Aortic smooth muscle cell (primary cell): ENCODE measurements around a stretch of chr9.

- RRBS, result no CpG with 5 or more reads among the region's 7 CpGs
These were observed 304.2 kb downstream of the ACTL7B start for GRCh38 chr9:108551595-108551970.

DNA sequence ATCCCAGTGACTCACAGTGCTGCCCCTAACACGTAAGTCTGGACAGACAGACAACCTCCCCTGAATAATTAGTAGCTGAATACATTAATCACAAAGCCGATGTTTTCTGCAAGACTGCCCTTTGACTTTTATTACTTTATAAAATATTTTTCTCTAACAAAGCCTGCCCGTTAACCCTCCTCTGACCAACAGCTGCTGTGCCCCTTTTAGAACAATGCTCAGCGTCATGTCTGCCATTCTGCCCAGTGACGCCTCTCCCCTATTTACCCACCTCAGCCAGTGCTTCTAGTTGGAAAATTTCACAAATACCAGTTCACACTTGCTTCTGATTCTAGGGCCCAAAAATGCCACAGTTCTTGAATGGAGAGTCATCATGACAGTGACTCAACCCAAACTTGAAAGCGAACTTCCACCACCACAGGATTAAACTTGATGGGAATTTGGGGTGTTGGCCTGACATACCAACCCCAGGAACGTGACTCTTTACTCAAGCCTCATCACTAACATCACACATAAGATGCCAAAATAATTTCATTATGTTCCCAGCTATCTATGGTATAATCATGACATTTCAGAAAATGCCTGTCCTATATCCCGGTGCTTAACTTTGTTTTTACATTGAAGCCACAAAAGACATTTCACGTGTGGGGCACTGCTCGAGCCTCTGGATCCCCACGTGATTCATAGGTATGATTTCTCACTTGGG is 221.1 kb downstream of the ACTL7B start:
- RRBS, result no CpG with 5 or more reads among the region's 11 CpGs

DNA sequence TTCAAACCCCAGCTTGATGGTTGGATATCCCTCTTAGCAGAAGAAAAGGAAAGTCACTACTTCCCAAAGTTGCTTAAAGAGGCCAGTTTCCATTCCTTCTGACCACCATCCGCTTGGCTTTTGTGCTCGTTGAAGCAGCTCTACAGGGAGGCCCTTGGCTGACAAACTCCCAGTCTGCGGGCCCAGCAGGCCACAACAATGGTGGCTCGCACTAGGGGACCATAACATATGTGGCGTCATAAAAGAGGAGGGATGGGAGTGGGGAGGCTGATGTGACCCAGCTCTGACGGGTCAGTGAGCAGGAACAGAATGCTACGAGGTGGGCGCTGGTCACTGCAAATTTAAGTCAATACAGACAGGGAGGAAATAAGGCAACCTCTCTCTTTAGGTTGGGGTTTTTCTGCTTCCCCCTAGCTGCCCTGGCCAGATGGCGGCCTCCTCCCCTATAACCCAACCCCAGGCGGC is 922 bp downstream of the FRRS1L start:
- RRBS, result no CpG with 5 or more reads among the region's 10 CpGs

DNA sequence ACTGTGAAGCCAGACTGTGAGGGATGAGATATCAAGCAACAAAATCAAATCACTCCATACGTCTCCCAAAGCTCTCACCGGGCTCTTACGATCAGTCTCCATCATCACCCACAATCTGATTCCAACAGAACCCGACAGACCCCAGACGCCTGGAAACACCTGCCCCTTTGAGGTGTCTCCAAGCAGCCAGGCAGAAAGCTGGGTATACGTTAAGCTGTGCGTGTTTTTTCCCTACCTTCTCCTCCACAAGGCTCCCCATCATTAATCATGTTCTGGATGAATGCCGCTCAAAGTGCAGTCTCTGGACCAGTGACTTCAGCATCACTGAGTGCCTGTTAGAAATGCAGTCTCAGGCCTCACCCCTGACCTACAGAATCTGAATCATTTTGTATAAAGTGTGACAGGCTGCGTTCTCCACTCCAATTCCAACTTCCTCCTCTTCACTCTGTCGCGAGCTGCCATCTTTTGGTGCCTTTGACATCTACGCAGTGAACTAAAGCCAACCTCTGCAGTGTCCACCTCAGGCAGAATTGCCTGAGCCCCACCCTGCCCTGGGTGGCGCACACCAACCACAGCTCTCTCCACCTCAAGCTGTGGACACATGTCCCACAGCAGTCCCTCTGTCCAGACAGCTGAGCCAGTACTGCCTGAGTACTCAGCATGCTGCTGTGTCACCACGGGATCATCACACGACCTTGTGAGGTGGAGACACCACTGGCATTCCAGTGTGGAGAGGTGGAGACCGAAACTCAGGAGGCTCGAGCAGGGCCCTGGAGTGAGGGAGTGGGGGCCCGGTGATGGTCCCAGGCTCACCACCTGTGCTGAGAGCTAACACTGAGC is 14.3 kb downstream of the PTPN3 start:
- RRBS, result 40% methylated on average over 2 of the region's 18 CpGs

DNA sequence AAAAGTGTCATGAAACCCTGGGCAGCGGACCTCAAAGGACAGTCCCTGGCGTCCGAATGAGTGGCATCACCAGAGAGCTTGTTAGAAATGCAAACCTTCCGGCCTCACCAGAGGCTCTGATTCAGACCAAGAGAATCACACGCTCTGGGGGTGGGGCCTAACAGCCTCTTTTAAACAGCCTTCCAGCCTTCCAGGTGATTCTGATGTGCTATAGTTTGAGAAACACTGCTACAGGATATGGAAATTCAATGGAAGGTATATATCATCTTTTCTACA is 10.8 kb downstream of the PTPN3 start:
- RRBS, result no CpG with 5 or more reads among the region's 5 CpGs

GRCh38 chr9:109781610-109782402 is 1.8 kb downstream of the PALM2AKAP2 start:
- RRBS, result no CpG with 5 or more reads among the region's 5 CpGs

DNA sequence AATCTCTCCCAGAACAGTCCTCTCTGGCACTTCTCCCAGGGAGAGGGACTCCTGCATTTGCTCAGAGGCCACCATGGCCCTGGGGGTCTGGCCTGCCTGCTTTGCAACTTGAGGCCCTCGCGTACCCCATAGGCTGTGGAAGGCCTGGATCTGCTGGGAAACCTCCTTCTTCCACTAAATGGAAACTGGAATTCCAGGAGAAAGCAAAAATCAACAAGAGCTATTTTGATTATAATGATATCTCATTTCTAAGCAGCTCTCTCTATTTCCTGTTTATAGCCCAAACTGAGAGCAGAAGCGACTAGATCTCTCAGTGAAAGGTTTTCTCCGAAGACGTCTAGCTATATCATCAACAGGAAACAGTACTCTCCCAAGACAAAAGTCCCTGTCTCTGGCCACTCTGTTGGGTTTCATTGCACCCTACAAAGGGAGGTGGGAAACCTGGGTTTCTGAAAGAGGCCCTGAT is 188.2 kb downstream of the PALM2AKAP2 start:
- RRBS, result no CpG with 5 or more reads among the region's 5 CpGs

DNA sequence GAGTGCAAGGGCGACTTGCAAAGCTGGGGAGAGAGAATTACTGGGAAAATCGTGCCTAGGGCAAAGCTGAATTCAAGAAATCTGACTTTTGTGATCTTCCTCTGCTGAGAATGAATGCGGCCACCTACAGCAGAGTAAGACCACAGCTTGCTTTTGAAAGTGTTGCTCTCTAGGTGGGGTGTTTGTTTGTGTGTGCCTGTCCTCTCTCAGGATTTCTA is 160.5 kb downstream of the C9orf152 start:
- RRBS, result no CpG with 5 or more reads among the region's 3 CpGs

DNA sequence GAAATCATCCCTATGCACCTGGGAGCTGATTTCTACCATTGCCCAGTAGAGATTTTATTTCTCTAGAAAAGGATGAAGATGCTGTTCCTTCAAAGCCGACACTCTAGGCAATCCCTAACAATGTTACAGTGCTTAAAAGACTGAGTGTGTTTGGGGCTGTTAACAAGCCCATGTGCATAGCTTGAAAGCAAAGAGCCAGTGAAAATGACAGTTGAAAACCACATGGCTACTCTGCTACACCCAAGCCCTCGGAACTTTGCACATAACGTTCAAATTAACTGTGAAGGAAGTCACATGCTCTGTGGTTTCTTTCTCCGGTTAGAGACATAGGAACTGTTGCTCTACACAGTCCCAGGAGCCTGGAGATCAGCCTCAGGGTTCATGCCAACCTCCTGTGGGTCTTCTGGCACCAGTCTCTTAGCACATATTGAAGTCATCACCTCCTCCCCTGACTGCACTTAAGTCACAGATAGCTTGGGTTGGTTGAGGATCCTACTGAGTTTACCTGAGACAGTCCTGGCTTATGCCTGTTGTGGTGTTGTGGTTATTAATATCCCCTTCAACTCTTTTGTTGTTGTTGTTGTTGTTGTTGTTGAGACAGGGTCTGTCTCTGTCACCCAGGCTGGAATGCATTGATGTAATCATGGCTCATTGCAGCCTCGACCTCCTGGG is 51.0 kb downstream of the C9orf152 start:
- RRBS, result no CpG with 5 or more reads among the region's 5 CpGs

- RRBS, result no CpG with 5 or more reads among the region's 12 CpGs
These were observed 791 bp downstream of the C9orf152 start for GRCh38 chr9:110206770-110207965.

DNA sequence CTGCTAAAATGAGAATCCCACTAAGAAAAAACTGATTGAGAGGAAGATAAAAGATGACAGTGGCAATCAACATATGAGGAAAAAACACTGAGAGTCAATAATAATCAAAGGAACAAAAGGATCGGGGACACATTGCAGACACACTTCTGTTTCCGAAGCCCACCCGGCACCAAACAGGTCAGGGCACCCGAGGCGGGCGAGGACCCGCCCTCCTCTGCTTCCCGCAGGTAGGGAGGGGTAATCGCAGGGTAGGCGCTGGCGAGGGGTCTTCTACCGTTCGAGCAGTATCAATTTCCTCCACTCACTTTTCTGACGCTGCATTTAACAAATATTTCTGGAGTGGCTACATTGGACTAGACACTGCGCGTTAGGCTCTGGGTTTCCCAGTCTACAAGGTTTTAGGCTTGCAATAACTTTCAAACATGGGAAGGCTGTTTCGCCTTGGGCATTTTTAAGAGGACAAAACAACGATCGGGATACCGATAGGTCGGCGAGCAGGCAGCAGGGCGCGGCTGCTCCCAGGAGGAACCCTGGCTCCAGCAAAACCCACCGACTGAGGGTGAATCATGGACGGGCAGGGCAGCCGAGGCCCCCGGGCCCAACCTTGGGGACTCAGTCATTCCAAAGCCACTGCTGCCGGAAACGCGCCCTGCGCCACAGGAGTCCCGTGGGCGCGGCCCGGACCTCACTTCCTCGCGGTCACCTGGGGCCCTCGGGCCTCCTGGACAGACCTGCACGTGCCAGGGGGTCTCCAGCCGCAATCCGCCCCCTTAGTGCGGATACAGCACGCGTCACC is 1.1 kb downstream of the TXN start:
- RRBS, result 2% methylated on average over 8 of the region's 45 CpGs

- RRBS, result no CpG with 5 or more reads among the region's 3 CpGs
These were observed 227 bp upstream of the MUSK start for GRCh38 chr9:110668460-110668668.

GRCh38 chr9:110727870-110728580 is 59.4 kb downstream of the MUSK start:
- RRBS, result no CpG with 5 or more reads among the region's 2 CpGs

DNA sequence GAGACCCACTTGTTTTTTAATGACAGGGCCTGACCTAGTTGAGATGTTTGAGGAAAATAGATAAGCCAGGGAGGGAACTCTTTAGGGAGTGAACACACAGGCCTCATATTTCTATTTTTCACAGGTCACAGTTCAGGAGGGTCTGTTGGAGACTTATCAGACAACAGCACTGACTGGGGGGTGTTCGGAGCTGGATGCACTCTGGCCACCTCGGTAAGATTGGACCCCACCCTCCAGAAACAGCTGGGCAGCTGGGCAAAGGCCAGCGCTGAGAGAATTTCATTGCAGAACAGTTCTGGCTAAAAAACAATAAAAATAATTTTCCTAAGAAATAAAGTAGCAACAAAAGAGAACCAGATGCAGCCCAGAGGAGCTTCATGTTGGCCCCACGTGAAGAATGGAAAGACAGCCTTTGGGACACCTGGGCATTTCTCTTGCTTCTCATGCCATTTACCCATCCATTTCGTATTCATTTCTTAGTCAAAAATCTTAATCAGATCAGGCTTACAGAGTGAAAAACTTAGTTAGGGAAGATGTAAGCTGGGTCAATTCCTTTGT is 142.7 kb downstream of the LPAR1 start:
- RRBS, result no CpG with 5 or more reads among the region's 5 CpGs

DNA sequence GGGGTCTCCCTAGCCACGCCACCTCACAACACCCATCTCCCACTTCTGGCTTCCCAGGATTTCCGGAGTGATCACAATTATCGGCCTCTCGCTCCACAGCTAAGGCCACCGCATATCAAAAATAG is 990 bp upstream of the LPAR1 start:
- RRBS, result no CpG with 5 or more reads among the region's 5 CpGs

GRCh38 chr9:111287855-111288130 is 42.2 kb downstream of the OR2K2 start:
- RRBS, result no CpG with 5 or more reads among the region's 1 CpG

- RRBS, result no CpG with 5 or more reads among the region's 4 CpGs
These were observed 63.9 kb upstream of the OR2K2 start for GRCh38 chr9:111393733-111394464.

DNA sequence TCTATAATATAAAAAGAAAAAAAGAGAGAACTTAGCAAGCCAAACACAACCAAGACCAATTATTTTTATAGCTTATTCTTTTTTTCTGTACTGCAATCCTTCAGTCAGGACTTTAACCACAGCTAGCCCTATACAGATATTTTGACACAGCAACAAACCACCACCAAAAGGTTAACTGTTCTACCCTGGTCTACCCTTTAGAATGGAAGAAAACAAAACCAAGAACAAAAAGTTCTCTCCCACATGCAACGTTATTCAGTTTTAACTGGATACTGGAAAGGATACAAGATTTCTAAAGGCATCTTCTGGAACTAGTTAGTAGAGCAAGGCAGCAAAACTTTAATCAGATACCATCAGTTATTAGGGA is 32.6 kb downstream of the ECPAS start:
- RRBS, result no CpG with 5 or more reads among the region's 1 CpG

- RRBS, result no CpG with 5 or more reads among the region's 17 CpGs
These were observed 858 bp downstream of the PTGR1 start for GRCh38 chr9:111598604-111598974.